Cardiac fibroblast (primary cell): ENCODE results near the gene RGS5.

DNA sequence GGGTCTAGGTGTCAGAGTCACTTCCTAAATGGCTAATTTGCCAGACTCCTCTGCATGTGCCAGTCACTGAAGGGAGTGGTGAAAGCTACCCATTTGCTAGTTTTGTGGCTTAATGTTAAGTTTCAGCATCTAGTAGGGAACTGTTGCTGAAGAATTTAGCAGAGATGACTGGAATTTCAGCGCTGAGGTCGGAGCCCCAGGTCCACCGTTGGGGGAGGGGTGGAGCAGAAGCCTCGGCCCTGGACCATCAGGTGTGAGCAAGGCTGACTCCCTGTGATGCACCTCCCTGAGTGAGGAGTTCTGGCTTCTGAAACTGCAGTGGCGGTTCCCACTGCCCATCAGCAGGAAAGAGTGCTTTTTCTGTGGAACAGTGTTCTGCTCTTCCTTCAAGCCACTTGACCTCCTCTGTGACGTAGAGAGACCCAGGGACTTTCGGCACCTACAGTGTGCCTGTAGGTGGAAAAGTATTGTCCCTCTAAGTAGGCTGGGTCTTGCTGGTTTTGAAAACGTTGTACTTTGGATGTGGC, 1.3 kb downstream of the NOS1AP start:
- RRBS, result no CpG with 5 or more reads among the region's 8 CpGs

DNA sequence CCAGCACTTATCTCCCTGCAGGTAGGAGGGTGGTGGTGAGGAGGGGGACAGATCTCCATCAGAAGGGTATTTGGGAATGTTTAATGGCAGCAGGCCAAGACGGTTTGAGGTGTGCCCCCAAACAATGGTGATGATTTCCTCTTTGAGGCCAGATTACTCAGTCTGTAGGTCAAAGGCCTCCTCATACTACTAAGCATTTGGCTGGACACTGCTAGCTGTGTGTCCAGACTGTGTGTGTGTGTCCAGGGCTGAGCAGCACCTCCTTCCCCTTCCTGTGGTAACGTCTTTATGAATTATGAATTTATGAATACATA, 19.1 kb downstream of the NOS1AP start:
- RRBS, result no CpG with 5 or more reads among the region's 2 CpGs

GRCh38 chr1:162168080-162168613, 98.7 kb downstream of the NOS1AP start:
- RRBS, result no CpG with 5 or more reads among the region's 8 CpGs

DNA sequence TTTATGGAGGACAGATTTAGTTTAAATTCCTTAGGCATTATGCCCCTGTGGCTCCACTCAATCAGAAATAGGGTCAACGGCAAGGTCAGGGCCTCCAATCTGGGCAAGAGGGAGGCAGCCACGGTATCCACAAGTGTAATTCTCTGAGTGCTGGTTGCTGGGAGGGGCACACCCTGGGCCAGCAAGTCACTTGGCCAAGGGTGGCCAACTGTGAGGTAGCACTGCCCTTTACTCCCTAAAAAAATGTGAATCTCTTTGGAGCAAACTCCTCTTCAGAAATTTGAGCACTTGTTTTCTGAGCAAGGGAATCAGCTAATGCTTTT, 12.8 kb downstream of the SPATA46 start:
- RRBS, result no CpG with 5 or more reads among the region's 2 CpGs

DNA sequence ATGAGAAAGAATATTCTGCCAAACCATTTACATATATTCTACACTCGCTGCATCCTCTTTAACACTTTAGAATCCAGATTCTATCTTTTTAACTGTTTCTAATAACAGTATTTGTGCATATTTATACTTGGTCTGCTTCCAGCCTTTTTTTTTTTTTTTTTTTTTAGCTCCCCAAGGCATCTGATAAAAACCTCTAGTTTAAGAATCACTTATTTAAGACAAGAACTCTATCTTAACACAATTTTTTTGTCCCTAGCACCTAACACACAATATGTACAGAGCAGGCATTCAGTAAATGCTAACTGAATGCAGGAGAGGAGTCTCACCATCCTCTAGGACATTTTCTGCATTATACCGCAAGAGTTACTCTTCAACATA, 29.8 kb upstream of the UHMK1 start:
- RRBS, result no CpG with 5 or more reads among the region's 2 CpGs

DNA sequence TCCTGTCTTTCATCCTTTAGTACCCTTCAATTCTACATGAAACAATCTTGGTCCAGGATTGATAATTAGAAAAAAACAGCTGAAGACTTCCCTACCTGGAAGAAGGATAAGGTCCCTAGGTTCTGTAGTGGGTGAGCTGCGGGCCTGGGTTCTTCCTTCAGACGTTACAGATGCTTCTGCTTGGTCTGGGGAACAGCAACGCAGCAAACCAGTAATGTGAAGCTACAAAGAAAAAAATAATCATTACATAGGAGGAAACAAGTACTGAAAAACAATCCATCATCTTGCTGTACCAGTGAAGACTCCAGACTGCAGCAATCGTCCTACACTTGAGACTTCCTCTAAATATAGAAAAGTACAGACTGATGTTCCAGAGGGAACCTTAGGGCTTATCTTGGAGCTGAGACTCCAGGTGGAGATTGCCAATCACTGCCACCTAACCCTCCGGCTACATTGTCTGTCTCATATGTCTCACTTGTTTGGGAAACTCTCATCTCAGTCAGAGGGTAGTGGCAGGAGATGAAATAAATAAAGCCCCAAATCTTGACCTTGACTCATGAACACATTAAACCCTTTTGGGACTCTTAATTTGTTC, 9.5 kb upstream of the UHMK1 start:
- RRBS, result no CpG with 5 or more reads among the region's 5 CpGs

DNA sequence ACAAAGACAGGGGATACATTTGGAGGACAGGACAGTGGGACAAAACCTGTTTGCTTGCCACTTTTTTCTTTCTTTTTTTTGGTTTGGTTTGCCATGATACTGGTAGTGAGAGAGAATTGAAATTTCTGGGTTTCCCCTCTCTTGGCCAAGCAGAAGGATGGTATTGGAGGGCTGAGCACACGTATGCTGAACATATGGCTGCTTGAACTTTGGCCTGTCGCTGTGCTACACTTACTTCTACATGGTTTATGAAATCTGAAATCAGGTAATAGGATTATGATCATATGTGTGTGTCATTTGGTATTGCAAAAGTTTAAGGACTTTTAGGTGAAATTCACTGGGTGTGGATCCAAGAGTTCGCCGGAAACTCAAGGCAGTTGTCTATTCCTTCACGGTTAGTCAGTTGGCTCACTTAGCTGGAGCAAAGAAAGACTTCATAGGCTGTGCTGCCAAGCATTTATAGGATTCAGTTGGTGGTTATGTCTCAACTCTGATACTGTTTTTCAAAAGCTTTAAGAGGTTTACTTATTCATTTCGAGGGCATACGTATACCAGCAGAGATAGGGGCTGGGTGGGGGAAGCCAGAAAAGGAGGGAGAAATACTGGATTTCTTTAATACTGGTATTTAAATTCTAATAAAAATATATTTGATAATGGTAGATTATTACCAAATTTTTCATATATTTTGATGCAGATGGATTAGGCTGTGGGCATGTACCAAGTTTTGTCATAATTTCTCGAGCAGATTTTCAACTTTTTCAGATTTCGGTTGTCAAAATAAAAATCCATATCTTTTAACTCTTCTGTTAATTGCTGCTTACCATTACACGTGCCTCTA, 1.0 kb downstream of the UAP1 start:
- RRBS, result no CpG with 5 or more reads among the region's 10 CpGs

- RRBS, result no CpG with 5 or more reads among the region's 2 CpGs
Observed at GRCh38 chr1:162626728-162626916, 5.6 kb upstream of the DDR2 start.

DNA sequence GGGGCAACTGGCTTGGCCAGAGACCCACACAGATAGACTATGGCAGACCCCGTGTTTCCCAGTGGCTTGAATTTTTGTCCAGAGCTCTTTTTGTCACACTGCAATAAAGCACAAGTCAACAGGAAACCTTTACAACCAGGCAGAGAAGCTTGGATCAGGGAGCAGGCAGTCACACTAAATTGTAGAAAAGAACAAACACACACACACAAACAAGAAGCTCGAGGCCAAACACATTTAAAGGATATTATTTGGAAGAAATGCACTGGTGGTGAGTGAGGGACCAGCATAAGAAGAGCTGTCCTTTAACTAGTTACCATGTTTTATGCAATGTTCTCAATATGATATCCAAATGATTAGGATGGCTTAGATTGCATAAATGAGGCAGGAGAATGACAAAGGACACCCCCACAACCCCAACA, 35.1 kb downstream of the DDR2 start:
- RRBS, result no CpG with 5 or more reads among the region's 2 CpGs

GRCh38 chr1:162690583-162691800, 58.7 kb downstream of the DDR2 start:
- RRBS, result no CpG with 5 or more reads among the region's 10 CpGs

DNA sequence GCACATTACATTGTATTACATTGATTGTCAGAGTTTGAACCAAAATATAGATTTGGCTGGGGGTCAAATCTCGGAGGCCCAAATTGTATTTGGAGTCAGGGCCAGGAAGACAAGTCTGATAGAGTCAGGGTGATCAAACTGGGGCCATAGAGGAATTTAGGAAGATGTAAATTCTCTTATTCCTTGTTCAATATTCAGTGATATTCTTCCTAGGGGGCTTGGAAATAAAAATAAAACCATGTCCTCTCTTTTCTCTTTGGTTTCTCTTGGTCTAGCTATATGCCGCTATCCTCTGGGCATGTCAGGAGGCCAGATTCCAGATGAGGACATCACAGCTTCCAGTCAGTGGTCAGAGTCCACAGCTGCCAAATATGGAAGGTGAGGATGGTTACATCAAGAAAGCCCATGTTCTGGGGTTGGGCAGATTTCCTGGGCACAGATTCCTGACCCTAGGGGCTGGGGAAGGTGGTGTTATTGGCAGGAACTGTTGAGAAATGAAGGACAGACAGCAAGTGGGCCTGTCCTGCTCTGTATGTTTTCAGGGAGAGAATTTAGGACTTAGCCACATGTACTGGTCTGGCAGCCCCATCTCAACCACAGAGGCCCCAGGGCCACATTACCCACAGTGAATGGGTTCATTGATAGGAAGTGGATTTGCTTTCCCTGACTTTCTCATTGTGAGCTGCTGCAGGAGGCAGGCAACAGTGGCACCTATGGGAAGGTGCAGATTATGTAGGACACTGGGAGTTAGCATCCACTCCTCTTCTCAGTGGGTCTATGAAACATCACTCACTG, 37.5 kb upstream of the HSD17B7 start:
- RRBS, result no CpG with 5 or more reads among the region's 2 CpGs

DNA sequence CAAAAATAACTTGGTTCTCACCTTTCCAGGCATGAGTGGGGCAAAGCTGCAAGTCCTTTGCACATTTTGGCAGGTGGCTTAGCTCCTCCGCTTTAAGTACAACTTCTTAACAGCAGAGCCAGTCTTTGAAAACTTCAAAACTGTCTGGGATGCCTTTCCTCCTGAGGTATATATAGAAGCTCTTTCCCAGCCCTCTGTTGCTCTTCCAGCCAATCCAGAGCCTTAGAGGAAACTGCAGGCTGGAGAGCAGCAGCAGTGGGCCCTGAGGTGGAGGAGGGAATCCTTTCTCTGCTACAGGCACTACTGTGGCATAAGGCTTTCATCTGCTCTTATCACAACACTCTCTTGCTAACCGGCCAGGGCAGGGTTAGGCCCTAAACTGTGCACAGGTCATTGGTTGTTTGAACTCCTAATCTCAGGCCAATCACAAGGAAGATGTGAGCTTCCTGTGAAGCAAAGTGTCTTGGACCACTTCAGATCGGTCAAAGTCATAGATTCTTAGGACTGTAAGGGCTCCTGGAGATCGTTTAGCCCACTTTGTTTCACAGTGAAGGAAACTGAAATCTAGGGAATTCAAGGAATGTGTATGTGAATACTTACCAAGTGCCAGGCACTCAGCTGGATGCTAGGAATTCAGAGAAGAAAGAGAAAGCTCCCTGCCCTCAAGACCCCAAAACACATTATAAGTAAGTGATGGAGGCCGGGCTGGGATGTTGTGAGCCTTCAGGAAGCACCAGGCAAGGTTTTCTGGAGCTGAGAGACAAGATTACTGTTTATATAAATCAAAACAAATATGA, at the start of gene RGS5:
TSS of gene RGS5 (minus strand) at position 146 of the 797 bp plus-strand sequence.
- RRBS, result no CpG with 5 or more reads among the region's 5 CpGs

DNA sequence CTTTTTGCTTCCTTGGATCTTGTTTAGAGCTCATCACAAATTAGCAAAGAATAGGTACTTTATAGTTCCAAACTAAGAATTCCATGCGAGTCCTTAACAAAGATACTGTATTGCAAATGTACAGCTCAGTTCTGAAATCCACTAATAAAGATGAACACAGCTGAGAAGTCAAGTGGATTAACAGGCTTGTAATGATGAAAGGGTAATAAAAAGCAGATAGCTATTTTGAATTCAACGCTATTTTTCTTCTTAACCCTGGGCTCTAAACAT, 6.3 kb upstream of the NUF2 start:
- RRBS, result no CpG with 5 or more reads among the region's 2 CpGs

GRCh38 chr1:163422997-163423458, 101.3 kb downstream of the NUF2 start:
- RRBS, result no CpG with 5 or more reads among the region's 22 CpGs

- RRBS, result no CpG with 5 or more reads among the region's 4 CpGs
Observed at GRCh38 chr1:164565195-164565920, 6.4 kb downstream of the PBX1 start.

DNA sequence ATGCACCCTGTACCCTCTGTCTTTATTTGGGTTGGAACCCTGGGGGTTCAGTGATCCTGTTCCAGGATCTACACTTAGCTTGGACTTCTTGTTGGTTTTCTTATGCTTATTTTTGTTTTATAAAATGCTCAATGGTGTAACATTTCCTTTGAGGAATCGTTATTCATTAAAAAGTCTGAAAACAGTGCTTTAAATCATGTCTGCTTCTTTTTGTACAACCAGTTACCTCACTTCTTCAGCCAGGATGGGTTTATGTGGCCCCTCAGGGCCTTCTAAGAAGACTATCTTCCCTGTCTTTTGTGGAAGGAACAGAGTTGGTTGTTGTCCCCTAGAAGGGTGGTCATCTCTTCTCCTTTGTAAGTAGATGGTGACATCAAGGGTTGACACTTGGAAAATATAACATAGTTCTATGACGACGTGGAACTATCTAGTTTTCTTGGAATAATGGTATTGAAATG, 38.1 kb downstream of the PBX1 start:
- RRBS, result no CpG with 5 or more reads among the region's 3 CpGs

DNA sequence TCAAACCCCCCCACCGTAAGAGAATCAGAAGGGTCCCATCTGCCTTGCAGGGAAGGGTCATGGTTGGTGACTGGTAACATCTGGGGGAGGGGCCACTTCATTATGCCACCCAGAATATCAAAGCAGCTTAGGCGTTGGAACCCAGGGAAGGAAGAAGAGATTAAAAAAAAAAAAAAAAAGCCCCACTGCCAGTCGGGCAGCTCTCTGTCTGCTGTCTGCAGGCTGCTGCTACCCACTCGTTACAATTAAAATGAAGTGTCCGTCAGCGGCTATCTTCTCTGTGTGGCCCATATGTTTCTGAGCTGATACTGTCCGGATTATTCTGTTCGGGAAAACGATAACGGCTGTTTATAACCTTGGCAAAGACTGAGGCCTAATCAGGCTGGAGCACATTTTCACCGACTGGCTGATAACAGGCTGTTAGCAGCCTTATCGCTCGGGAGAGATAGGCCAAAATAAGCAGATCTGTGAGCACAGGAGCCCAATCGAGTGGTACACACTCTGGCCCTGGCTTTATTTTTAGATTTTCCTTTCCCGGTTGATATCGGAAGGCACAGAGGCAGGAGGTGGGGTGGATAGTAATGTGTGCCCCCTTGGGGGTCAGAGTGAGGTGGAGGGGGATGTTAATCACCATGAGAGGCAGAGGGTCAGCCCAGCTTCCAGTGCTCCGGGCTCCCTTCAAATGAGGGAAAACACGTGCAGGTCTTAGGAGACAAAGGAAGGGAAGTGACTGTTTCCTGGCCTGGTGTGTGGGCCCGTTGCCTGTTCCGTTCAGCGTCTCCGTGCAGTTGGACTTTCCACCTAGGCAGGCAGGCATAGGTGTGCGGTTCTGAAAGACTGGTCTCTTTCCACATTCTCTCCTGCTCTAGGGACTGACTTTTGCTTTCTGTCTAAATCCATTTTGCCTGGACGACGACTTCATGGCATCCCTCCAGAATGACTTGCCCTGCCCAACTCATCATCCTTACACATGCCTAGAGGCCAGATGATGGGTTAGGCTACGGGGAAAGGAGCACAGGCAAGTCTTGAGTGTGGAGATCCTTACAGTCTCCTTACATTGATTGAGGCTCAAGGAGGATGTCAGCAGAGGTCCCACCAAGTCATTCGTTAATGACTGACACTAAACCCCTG, 153.4 kb downstream of the PBX1 start:
- RRBS, result no CpG with 5 or more reads among the region's 27 CpGs

- RRBS, result no CpG with 5 or more reads among the region's 10 CpGs
Observed at GRCh38 chr1:164723450-164724016, 164.5 kb downstream of the PBX1 start.

DNA sequence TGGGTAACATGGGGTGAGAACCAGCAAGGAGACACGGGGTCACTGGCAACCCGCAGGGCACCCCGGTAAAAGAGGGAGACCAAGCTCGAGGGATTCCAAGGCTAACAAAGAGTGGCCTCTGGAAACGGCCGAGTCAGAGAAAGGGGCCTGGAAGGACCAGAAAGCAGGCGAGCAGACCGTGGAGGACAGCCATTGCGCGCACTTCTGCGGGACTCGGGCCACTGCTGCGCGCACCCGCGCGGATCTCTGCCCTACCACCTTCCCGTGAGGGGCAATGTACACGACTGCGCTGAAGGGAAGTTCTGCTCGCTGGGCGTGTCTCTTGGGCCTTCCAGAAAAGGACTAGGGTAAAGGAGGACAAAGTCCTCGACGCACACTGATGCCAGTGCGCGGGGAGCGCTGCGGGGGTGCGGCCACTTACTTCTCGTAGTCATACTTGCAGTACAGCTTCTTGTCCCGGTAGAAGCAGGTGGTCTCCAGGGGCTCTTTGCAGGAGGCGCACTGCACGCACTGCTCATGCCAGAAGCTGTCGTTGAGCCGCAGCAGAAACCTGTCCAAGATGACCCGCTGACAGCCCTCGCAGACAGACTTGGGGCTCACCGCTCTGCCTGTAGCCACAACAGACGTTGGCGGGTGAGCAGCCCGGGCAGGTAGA, 3.7 kb downstream of the LMX1A start:
- RRBS, result no CpG with 5 or more reads among the region's 41 CpGs

- RRBS, result no CpG with 5 or more reads among the region's 6 CpGs
Observed at GRCh38 chr1:165892301-165893037, 65.1 kb downstream of the UCK2 start.